Right atrium auricular region (tissue), 2 donors: ENCODE data around the gene ERGIC3.

DNA sequence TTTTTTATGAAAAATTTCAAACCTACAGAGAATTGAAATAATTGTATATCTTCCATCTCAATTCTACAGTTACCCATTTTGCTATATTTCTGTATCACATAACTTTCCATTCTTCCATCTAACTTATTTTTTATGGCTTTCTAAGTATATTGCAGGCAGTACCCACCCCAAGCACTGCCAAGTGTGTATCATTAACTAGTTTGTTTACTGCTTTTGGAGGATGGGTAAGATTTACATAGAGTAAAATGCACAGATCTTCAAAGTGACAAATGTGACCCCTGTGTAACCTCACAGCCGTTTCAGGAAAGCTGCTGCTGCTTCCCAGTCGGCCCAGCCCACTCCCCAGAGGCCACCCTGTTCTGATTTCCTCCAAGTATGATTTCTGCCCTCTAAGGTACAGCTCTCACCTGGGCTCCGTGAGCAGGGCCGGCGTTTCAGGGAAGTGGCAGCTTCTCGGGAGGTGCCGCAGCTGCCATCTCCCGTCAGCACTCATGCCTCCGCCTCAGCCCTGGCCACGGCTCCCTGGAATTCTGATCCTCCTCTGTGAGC, 15.0 kb upstream of the MAP1LC3A start:
- PRO-cap, result no peak
- RAMPAGE, long total RNA, 2 experiments, result no peak in any of the 2 experiments

DNA sequence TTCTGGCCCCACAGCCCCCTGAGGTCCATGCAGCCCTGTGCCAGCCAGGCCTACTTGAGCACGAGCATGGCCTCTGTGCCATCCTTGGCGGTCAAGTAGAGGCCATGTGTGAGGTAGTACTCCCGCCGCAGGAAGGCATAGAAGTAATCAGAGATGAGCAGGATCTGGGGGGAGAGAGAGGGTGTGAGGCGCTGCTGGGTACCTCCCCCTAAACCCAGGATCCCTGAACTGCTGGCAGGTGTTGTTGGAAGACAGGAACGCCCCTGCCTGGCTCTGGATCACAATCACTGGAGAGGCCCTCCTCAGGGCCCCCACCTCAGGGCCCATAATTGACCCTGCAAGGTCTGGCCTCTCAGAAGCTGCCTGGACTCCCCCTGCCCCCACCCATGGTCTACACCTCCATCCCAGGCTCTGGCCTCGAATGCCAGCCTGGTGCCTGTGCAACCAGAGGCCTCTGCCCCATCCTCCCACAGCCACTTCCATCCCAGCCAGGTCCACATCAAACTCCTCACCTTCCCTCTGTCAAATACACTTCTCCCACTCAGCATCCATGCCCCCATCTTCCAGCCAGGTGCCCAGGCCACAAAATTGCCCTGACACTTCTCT, 2.4 kb downstream of the MAP1LC3A start:
- PRO-cap, result no peak
- RAMPAGE, long total RNA, 2 experiments, result no peak in any of the 2 experiments

DNA sequence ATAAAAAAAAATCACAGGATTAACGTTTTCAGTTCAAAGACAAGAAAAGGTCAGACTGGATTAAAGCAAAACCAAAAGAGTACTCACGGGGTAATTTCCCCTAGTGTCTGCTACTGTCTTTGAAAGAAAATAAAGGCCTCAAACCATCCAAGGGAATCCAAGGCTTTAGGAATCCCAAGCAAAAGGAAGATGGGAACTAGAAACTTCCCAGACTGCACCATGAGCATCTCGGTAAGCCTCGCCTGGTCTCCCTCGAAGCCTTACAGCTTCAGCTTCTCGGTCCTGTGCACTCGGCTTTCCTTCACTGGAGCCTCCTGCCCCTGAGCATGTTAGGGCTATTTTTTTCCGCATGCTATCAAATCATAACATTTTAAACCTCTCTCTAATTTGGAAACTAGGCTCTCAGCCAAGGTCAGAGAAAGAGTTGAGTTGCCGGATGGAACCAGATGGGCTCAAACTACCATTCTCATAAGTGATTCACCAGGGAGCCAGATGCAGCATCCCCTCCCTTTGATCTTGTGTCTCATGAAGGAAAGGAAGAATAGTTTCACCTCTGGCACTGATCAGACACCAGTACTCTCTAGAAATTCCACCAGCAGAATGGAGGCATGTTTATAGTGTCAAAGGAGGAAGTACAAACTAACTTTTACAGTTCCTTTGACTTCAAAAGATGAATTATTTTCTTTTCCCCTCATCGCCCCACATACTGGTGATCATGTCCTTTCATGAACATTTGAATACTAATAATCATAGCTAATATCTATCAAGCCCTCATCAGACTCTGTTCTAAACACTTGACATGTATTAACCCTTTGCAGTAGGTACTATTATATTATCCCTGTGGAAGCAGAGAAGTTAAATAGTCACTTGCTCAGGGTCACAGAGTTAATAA, 46.5 kb downstream of the MAP1LC3A start:
- PRO-cap, result no peak
- RAMPAGE, long total RNA, 2 experiments, result no peak in any of the 2 experiments

DNA sequence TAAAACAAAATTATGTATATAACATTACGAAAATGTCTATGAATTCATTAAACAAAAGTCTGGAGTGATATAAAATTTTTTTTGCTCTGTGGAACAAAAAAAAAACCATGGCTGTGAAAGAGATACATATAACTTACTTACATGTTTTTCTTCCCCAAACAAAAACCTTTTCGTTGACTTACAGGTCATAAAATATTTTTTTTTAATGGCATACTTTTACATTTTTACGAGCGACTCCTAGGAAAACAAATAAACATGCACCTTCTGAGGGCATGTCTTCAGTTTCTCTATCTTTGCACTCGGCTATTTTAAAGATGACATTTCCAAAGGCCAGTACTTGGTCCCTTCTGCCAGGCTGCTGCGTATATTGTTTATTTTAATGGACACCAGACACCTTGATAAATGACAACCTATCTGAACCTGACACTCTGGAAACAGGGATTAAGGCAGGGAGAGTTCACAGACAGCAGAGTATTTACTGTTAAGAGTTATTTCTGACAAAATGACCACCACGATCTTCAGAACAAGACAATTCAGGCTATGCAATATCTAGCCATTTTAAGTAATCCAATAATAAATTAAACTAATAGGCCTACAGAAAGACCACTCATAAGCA, 49.4 kb downstream of the PIGU start:
- PRO-cap, result no peak
- RAMPAGE, long total RNA, 2 experiments, result no peak in any of the 2 experiments

DNA sequence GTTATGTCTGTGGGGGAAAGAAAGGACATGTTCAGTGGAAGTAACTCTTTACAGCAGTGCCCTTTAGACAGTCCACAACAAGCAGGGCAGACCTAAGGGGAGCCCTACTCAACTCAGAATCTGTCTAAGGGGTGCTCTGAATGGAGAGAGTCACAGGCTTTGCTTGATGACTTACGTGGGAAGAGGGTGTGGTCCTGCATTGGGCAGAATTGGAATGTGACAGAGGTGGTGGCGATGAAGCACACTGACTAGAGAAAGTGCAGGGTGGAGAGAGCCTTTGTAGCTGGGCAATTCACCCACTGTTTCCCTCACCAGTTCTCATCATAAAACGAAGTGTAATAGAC, 11.2 kb downstream of the TP53INP2 start:
- PRO-cap, result no peak
- RAMPAGE, long total RNA, 2 experiments, result no peak in any of the 2 experiments

DNA sequence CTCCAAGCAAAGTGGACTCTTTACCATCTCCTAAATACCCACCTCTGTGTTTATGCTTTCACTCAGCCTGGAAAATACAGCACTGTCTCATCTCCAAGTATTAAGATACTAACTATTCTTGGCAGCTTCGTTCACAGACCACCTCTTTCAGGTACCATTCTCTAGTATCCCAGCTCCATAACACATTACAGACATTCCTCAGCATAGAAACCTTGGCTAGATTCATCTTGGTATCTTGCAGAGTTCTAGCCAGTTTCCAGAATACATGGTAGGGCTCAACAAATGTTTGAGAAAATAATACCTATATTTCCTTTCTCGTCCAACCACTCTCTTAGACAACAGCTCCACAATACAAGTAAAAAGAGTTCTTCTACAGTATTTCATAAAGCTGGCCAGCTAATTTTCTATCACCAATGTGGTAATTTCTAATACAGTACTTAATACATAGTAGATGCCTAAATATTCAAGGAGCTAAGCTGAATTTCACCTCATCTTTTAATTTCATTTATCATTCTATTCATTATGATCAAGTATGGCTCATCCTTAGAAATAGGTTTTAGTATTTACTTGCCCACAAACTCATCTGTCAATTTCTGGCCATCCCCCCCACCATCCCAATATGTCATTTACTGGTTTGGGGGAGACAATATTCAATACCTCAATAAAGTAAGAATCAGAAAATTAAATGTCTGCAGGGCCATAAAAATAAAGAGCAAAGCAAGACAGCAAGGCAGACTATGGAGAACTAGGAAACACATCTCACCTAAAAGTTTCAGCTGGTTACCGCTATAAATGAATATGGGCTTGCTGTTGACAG, 6.7 kb downstream of the NCOA6 start:
- PRO-cap, result no peak
- RAMPAGE, long total RNA, 2 experiments, result no peak in any of the 2 experiments

GRCh38 chr20:35038950-35039447, 53.6 kb downstream of the TRPC4AP start:
- PRO-cap, result no peak
- RAMPAGE, long total RNA, 2 experiments, result no peak in any of the 2 experiments

DNA sequence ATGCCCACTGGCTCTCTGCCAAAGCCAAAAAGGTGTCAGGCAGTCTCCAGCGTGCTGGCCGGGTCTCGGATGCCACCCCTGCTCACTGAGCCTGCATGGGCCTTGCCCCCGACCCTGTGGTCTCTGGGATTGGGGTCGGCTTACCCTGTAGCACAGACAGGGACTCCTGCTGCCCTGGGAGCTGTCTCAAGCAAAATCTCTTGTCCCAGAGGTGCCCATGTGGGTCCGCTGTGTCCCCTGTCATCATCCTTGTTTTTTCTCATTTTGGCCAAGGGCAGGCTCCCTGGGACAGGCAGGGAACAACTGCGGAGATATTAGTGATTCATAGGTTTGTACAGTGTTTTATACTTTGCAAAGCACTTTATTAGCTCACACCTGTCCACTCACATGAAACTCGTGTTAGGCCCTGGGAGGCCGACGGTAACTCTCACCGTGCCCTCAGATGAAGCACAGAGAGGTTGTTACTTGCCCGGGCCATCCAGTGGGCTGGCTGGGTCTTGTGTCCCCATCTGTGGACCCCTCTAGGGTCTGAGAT, 1.8 kb downstream of the MMP24OS start:
- PRO-cap, result no peak
- RAMPAGE, long total RNA, 2 experiments, result no peak in any of the 2 experiments

- PRO-cap, result no peak
- RAMPAGE, long total RNA, 2 experiments, result no peak in any of the 2 experiments
Observed at GRCh38 chr20:35305566-35306205, 13.5 kb upstream of the FAM83C start.

DNA sequence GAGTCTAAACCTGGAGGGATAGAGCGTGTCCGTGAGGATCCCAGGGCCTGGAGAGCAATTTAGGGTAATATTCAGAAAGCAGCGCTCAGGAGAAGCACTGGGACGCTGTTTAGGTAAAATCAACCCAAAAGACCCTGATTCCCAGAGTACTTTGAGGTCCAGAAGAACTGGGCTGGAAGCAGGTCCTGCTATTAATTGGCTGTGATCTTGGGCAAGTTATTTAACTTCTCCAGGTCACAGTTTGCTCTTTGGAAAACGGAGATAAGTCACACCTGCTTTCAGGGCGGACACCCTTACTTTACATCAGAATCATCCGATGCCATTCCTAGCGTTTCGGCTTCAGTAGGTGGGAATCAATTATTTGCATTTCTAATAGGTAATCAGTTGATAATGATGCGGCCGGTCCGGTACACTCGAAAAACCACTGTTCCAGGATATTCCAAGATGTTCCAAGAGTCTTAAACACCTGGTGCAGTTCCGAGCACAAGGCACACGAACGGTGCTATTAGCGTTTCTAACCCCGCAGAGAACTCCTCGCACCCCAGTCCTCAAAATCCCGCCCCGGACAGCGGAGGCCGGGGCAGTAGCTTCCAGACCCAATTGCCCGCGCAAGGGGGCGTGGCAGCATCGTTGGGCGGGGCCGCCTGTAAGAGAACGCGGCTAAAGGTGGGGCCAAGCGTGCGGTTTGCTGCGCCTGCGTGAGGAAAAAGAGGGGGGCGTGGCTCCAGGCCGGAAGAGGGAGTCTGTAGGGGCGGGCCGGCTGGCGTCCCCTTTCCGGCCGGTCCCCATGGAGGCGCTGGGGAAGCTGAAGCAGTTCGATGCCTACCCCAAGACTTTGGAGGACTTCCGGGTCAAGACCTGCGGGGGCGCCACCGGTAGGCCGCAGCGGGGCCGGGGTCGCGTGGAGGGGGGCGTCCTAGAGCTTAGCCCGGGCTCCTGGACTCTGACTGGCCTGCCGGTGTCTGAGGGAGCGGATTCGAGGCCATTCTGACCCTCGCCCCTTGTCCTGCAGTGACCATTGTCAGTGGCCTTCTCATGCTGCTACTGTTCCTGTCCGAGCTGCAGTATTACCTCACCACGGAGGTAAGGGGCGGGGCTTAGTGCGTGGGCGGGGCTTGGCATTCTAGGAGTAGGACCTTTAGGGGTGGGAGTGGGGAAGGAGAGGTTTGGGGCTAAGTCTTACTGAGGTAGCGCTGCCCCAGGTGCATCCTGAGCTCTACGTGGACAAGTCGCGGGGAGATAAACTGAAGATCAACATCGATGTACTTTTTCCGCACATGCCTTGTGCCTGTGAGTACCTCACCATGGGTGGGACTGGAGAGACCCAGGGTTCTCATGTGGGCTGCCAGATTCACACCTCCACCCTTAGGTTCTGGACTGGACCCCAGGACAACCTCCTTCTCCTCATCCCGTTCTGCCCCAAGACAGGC, at the start of gene ERGIC3:
ERGIC3 (plus strand) TSS at position 768 of the 1,430 bp plus-strand sequence.
- PRO-cap, result bidirectional peak, plus-strand start at position 748 of the sequence, minus-strand start at position 620 of the sequence
- RAMPAGE, long total RNA, 2 experiments, result start-site peak on the plus strand in 2 of 2 experiments, centred at position 765 of the sequence, 671 to 1,047 reads per replicate

DNA sequence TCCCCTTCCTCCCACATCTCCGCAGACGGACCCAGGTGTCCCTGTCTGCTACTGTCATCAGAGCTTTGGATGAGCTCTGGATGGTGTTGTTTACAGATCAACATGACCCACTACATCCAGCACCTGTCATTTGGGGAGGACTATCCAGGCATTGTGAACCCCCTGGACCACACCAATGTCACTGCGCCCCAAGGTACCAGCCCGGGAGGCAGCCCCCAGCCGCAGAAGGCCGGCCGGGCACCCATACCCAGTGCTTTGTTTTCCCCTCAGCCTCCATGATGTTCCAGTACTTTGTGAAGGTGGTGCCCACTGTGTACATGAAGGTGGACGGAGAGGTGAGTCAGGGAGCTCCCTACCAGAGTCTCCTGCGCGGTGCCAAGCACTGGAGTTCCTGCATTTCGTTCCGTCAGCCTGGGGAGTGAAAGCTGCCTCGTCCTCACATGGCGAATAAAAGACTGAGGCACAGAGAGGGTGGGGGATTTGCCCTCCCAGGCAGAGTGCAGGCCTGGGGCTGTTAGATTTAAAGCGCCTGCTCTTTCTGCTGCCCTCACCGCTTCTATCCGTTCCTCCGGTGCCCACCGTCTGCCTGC, 14.2 kb downstream of the ERGIC3 start:
- PRO-cap, result no peak
- RAMPAGE, long total RNA, 2 experiments, result no peak in any of the 2 experiments

GRCh38 chr20:35556907-35557704, 15.2 kb downstream of the ERGIC3 start:
- PRO-cap, result no peak
- RAMPAGE, long total RNA, 2 experiments, result start-site peak on the plus strand in 1 of 2 experiments, at chr20:35557024-35557109 at its widest, 63 reads per replicate

DNA sequence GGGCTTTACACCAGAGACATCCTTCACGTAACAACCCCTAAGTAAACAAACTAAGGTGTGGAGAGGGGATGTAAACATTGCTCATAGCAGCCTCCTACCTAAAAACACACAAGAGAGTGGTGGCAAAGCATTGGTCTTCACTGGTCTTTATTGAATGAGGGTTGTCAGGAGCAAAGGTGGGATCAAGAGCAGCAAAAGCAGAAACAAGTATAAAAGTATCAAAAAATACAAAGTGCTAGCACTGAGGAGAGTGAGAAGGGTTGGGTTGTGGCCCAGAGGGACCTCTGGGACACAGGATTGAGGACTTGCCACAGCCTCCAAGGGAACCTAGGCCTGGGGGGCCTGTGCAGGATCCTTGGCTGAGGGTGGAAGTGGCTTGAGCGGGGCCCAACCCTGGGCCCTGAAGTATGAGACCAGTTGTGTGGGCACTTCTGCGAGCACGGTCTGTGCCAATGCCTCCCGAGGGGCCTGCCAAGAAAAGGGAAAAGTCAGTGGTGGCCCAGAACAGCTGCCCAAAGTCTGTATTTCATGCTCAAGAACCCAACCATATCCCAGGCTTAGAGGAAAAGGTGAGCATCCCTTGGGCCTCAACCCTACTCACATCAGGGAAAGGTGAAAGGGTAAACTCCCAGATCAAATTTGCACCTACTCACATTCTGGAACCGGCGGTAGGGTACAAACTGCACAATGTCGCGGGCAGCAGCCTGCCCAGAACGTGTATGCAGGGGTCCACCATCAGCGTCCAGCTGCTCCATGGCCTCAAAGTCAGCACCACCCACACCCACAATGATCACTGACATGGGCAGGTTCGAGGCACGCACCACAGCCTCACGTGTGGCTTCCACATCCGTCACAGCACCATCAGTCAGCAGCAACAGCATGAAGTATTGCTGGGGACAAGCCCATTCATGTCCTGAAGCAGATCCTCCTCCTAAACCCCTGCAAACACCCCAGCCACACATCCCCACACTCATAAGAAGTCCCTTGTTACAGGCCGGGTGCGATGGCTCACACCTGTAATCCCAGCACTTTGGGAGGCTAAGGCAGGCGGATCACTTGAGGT, 10.6 kb downstream of the SPAG4 start:
- PRO-cap, result no peak
- RAMPAGE, long total RNA, 2 experiments, result no peak in any of the 2 experiments

GRCh38 chr20:35701742-35702532, 2.7 kb downstream of the ROMO1 start:
- PRO-cap, result no peak
- RAMPAGE, long total RNA, 2 experiments, result no peak in any of the 2 experiments

- PRO-cap, result no peak
- RAMPAGE, long total RNA, 2 experiments, result no peak in any of the 2 experiments
Observed at GRCh38 chr20:35712842-35713226, 13.6 kb downstream of the ROMO1 start.

- PRO-cap, result bidirectional peak, plus-strand start at chr20:35768335, minus-strand start at chr20:35768265
- RAMPAGE, long total RNA, 2 experiments, result no peak in any of the 2 experiments
Observed at GRCh38 chr20:35767889-35768625, 3.8 kb upstream of the PHF20 start.

- PRO-cap, result bidirectional peak, plus-strand start at chr20:35953985, minus-strand start at chr20:35953848
- RAMPAGE, long total RNA, 2 experiments, result start-site peak on the plus strand in 1 of 2 experiments, at chr20:35953825-35954092 at its widest, 6 reads per replicate
Observed at GRCh38 chr20:35953455-35954210, 669 bp downstream of the SCAND1 start.

DNA sequence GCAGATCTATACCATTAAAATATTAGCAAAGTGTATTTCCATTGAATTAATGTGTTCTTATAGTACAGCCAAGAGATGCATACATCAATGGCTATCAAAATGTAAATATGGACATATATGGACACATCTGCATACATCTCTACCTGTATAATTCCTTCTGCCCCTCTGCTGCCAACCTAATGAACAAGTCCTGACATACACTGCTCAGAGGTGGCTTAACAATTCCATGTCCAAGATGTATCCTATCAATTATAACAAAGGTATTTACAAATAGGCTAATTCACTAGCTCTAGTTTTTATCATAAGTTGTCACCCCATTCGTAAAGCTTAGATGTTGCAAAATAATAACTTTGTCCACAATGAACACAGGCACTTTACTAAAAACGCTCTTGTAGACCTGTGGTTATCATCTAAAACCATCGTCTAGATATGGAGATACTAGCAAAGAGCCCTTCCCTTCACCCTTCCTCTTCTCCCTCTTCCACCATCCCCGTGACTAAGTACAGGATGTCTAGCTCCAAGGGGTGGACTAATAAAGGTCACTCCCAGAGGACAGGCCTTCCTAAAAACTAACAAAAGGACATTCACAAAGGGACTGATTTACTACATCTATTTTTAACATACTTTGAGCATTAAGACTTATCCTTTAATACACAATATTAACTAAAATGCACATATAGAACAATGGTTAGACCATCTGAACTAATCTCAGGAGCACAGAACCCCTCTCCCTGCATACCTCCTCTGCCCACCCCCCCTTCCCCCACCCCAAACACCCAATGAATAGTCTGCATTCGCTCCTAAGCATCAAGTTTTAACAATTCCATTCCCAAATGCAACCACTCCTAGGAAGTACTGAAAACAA, 77.9 kb downstream of the CNBD2 start:
- PRO-cap, result no peak
- RAMPAGE, long total RNA, 2 experiments, result start-site peak on the minus strand in 1 of 2 experiments, centred at position 616 of the sequence, 293 reads per replicate

DNA sequence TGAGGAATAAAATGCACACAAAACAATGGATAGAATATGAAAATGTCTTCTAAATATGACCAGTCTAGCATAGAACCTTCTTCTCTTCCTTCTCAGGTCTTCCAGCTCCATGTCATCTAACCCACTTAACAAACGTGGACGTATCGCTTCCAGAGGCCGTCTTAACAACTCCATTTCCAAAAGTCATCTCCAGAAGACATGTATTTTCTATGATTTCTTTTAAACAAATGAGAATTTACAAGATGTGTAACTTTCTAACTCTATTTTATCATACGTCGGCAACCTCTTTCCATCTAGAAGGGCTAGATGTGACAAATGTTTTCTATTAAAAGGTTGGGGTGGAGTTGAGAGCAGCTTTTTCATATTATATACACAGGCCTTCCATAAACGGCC, 81.4 kb downstream of the CNBD2 start:
- PRO-cap, result no peak
- RAMPAGE, long total RNA, 2 experiments, result start-site peak on the minus strand in 1 of 2 experiments, centred at position 207 of the sequence, 206 reads per replicate

- PRO-cap, result no peak
- RAMPAGE, long total RNA, 2 experiments, result no peak in any of the 2 experiments
Observed at GRCh38 chr20:36255889-36256405, 19.7 kb downstream of the AAR2 start.